Penis (tissue), 1 donor: Measurements from ENCODE around the genes OGN and IPPK.

GRCh38 chr9:92147870-92148355 is 32.7 kb upstream of the SPTLC1 start:
- PRO-cap, result no peak

GRCh38 chr9:92404447-92404903 is at the start of gene OGN:
Gene OGN (minus strand): TSS chr9:92404578.
- PRO-cap, result no peak

GRCh38 chr9:92534245-92534678 is 1.5 kb downstream of the ECM2 start:
- PRO-cap, result no peak

GRCh38 chr9:92600048-92601566 is 64.8 kb upstream of the ECM2 start:
- PRO-cap, result no peak

GRCh38 chr9:92669334-92670493 is at the start of gene IPPK:
Gene IPPK (minus strand): TSS chr9:92670131.
- PRO-cap, result bidirectional peak, plus-strand start at chr9:92670372, minus-strand start at chr9:92670131

DNA sequence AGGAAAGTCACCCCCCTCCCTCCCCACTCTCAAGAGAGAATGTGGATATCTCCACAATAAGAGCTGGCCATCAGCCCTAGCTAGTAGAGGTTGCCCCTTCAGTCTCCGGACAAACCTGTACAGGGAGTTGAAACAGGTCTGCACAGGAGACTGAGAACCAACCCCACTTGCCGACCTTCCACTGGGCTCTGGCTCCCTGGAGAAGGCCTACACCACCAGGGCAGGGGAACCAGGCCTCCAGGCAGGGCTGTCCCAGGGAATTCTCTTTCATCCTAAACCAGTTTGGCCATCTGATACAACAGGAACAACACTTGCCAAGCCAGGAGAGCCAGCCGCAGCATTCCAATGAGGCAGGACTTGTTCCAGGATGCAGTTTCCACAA is 26.1 kb downstream of the BICD2 start:
- PRO-cap, result no peak

GRCh38 chr9:92770028-92770415 is 5.4 kb upstream of the BICD2 start:
- PRO-cap, result no peak

DNA sequence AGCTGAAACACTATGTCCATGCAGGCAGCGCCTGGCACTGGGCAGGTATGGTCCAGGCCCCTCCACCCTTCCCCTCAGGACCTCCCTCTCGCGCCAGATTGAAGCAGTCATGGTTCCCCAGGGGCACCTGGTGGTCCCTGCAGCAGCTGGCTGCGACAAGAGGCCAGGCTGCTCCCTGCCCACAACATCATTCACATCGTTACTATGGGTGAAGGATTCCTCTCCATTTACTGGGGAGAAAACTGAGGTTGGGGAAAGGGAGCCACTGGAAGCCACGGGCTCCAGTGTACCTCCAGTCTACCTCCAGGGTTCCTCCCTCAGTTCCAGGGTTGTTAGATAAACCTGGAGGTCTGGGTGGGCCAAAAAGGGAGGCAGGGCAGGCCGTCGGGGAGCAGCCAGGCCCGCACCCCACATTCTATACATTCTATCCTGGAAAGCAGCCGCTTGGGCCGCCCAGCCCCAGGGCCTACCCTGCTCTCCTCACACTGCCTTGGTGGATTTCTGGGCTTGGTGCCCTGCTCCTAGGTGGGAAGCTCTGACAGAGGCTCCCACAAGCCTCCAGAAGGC is 18.2 kb upstream of the SUSD3 start:
- PRO-cap, result no peak

GRCh38 chr9:93040944-93041507 is 17.5 kb upstream of the SUSD3 start:
- PRO-cap, result no peak

DNA sequence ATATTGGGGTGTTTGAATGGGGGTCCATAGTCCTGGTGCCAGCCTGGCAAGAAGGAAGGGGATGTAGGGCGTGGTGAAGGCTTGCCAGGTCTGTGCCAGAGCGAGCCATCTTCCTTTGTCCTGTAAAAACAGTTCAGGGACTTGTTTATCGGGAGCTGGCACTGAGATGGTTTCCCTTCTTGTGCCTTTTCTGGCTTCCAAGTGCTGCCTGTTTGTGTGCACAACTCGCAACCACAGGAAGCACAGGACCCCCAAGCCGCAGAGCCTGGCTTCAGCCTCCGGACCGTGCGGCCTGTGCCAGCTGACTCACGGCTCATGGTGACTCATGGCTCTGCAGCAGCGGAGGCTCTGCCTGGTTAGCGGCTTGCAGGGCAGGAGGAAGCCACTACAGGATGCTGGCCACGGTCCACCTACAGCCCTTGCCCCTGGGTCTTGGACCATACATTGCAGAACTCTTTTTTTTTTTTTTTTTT is 2.5 kb downstream of the CARD19 start:
- PRO-cap, result no peak

DNA sequence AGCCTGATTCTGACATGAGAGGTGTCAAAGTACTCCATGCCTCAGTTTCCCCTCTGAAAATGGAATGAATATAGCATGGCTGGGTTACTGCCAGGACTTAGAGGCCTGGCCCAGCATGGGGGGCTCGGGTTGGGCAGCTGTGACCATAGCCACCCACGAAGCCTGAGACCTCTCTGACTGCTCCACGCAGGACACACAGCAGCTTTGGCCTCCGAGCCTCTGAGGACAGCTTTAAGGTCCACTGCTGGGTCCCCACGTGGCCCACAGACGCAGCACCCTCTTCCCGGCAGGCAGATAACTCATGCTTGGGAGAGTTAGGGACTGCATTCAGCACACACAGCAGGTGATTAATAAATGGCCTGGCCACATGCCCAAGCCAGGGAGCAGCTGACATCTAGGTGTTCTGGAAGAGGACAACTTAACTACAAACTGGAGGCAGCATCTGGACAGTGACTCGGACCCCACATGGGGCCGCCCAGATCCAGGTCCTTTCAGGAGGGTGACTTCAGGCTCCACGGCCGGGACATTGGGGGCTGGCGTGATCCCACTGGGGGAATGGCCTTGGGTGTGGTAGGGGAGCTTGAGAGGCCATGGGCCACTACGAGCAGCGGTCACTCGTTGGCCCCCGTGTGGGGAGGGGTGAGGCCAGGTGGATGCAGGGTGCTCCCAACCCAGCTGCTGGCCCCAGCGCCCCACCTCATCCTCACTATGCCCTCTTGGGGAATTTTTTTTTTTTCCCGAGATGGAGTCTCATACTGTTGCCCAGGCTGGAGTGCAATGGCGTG is 11.3 kb downstream of the NINJ1 start:
- PRO-cap, result no peak

GRCh38 chr9:93193424-93193757 is 9.5 kb downstream of the WNK2 start:
- PRO-cap, result no peak

- PRO-cap, result no peak
These were observed 18.5 kb downstream of the WNK2 start for GRCh38 chr9:93202359-93202872.

- PRO-cap, result no peak
These were observed 21.5 kb downstream of the WNK2 start for GRCh38 chr9:93205489-93205875.

DNA sequence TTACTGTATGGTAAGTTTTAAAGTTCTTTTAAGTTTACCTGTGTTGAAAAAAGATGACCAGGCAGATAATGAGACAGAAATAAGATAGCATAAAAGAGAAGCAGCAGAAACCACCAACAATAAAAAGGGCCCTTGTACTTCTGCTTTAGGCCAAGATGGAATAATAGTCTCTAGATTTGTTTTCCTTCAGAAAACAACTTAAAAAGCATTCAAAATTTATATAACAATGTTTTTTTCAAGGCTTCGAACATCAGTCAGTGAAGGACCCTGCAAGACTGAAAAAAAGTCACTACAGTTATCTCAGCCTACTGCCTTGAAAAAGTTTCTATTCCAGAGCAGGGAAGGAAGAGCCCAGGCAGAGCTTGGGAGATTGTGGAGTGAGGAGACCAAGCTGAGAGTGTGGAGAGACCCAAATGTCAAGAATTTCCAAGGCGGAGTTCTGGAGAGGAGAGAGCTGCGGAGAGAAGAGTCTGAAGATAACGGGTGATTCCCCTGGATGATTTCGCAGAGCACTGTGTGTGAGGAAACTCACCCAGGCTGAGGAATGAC is 94.0 kb downstream of the WNK2 start:
- PRO-cap, result no peak

GRCh38 chr9:93289118-93289714 is 105.3 kb downstream of the WNK2 start:
- PRO-cap, result no peak

DNA sequence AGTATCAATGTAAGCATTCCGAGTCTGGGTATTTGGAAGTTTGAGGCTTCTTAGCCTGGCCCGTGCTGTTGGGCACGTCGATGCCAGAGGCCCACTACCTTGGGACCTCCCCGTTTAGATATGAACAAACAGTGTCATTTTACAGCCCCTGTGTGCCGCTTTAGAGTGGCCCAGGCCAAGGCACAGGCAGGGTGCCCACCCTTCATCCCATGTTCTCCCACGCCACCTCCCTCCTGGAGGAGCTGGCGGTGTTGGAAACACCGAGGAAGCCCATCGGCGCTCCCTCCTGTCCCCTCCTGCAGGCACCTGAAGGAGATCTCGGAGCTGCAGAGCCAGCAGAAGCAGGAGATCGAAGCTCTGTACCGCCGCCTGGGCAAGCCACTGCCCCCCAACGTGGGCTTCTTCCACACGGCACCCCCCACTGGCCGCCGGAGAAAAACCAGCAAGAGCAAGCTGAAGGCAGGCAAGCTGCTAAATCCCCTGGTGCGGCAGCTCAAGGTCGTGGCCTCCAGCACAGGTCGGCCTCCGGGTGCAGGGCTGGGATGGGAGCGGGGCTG is 113.7 kb downstream of the WNK2 start:
- PRO-cap, result no peak

GRCh38 chr9:93476692-93477282 is 23.4 kb upstream of the FAM120AOS start:
- PRO-cap, result no peak

GRCh38 chr9:93510025-93510393 is 56.6 kb upstream of the FAM120AOS start:
- PRO-cap, result no peak

GRCh38 chr9:93512042-93512841 is 58.9 kb upstream of the FAM120AOS start:
- PRO-cap, result no peak